Cardiac septum (tissue), 1 donor: Measurements from ENCODE around the genes APEH, UBA7 and IQCF1.

GRCh38 chr3:49532359-49533414 is 21.6 kb upstream of the BSN start:
- PRO-cap = no peak

GRCh38 chr3:49673558-49674508 is at the start of gene APEH:
Gene APEH (plus strand): TSS chr3:49674351.
- PRO-cap = bidirectional peak, plus-strand start at chr3:49673953, minus-strand start at chr3:49673797; unidirectional peak, minus-strand start at chr3:49674014; bidirectional peak, plus-strand start at chr3:49674351, minus-strand start at chr3:49674230

DNA sequence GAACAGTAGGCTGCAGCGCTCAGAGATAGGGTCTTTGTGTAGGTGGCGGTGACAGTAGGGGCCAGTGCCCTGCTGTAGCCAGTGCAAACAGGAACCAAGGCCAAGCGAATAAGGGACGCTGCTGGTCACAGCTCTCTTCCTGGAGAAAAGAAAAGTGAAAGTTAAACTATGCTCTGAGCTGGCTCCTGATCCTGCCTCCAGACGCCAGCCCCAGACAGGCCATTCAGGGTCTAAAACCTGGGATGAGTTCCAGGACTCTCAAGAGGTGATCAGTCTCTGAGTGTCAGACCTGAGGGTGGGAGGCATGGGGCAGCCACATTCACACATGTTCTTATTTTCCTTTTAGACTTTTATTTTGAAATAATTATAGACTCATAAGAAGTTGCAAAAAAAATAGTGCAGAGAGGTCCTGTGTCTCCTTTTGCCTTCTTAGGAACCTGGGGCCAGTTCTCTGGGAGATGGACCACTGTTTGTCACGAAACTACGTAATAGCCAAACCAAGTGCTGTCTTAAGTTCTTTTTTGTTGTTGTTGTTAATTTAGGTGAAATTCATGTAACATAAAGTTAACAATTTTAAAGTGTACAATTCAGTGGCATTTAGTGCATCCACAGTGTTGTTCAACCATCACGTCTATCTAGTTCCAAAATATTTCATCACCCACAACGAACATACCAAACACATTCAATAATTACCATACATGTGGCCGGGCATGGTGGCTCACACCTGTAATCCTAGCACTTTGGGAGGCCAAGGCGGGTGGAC is at the start of gene UBA7:
UBA7 (minus strand) TSS at position 150 of the 763 bp plus-strand sequence.
- PRO-cap = bidirectional peak, plus-strand start at position 286 of the sequence, minus-strand start at position 143 of the sequence

DNA sequence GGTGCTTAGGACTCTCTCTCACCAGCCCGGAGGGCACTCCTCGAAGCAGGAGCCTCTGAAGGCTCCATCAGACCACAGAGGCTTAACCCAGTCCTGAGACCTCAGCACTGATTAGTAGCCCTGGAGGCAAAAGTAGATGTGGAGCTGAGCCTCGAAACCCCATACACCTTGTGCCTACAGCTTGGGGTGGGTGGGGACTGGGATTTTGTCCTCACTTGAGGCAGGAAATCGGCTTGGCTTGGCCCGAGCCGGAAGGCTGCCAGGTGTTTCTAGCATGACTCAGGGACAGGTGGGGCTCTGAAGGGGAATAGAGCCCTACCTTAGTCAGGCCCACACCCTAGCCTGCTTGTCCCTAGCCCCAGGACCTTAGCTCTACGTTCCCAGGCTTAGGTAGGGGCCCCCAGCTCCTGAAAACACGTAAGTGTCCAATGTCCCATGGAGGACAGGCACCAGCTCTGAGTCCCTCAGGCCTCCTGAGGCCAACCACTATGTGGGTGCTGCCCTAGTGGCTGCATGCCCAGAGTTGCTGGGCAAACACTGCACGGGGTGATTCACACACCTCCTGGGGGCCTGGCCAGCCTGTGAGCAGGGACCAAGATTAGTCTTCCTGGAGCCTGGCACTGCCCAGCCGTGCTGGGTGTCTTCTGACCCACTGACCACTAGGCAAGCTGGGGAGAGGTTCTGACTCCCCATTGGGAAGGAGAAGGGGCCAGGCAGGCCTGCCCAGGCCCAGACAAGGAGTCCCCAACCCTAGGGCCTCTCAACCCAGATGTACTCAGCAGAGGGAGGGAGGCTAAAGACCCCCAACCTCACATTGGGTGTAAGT is 3.0 kb downstream of the MST1R start:
- PRO-cap = no peak

DNA sequence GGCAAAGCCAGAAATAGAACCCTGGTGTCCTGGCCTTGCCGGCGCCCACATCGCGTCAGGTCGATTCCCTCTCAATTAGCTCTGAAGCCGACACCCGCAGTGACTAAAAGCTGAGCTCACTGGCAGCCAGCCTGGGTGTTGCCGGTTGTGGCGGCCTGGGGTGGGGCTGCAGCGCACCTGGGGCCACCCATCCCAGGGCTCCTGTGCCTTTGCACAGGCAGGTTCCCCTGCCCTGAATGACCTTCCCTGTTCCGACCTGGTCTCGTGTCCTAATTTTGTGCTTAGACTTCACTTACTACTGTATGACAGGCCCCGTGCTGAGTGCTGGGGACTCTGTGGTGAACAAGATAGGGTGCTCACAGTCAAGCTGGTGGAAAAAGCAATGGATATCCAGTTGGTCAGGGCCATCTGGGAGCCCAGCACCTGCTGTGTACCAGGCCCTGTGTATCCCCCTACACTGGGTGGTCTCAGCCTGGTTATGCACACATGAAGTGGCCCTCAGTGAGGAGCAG is 6.3 kb downstream of the SEMA3F start:
- PRO-cap = unidirectional peak, minus-strand start at position 83 of the sequence

- PRO-cap = bidirectional peak, plus-strand start at chr3:50166182, minus-strand start at chr3:50166057
Observed at GRCh38 chr3:50165922-50166777, 11.0 kb downstream of the SEMA3F start.

- PRO-cap = no peak
Observed at GRCh38 chr3:50173624-50174229, 17.7 kb upstream of the GNAT1 start.

DNA sequence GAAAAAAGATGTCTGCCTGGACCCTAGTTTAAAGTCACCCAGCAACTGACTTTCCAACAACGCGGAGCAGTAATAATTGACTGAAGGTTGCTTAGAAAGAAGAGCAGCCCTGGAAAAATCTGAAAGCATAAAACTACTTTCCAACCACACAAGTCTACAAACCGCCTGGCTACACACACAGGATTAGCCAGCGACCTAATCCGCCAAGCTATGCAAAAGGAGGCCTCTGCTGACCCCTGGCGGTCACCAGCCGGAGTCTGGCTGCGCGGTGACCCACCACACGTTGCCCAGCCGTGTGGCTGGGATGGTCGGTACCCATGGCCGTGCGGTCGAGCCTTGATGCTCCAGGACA is 10.0 kb upstream of the GNAI2 start:
- PRO-cap = no peak

- PRO-cap = bidirectional peak, plus-strand start at chr3:50237263, minus-strand start at chr3:50237138
Observed at GRCh38 chr3:50236940-50237568, 1.1 kb downstream of the GNAI2 start.

DNA sequence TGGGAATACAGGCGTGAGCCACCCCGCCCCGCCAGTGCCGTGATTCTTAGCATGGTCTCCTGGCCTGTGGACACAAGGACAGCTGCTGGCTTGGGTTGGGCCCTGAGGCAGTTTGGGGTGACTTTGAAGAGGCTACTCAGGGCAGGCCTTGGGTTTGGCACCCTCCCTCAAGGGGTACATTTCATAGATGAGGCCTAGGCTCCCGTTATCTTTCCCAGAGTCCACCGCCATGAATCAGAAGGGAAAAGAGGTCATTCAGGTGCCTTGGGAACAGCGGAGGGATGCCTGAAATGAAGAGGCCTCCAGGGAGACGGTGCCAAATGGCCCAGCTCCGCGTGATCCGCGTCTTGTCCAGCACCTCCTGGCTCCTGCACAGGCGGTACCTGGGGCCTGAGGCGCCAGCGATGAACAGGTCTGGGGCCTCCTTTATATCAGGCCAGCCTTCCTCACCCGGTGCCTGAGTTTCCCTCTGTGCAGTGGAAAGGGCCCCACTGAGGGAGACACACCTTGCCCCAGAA is 9.3 kb downstream of the GNAI2 start:
- PRO-cap = no peak

DNA sequence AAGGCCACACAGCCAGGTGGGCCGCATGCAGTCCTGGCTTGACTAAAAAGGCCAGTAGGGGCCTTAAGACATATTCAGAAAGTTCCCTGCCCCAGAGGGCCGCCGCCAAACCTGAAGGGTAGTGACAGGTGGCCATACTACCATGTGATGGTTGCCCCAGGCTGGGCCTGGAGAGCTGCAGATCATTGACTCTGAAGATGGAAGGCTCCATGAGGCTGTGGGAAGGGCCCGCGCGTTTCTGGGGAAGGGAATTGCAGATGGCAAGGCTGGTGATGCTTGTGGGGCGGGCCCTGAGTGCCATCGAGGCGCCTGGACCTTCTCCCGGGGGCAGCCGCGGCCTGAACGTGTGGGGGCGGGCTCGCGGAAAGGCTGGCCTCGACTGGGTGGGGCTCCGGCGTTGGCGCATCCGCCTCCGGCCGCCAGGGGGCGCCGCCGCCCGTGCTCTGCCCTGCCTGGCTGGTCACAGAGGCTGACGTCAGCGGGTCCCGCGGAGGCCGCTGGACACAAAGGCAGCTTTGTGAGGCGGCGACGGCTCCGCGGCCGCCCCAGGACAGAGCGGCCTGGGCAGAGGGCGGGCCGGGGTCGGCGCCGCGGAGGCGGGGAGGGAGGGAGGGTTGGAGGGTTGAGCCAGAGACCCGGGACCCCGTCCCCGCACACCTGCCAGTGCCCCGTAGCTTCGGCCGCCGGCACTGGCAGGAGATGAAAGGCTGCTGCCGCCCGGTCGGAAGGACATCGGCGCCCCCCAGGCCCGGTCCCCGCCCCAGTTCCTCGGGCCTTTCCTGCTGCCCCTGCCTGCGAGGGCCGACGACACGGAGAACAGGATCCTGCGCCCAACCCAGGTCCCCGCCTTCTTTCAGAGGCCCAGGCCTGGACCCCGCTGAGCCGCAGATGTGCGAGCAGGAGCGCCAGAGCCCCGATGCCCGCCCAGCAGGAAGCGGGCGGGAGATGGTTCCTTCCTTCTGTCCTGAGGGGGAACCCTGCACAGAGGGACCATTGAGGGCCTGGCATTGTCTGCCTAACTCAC is 8.9 kb upstream of the SEMA3B start:
- PRO-cap = bidirectional peak, plus-strand start at position 481 of the sequence, minus-strand start at position 340 of the sequence

GRCh38 chr3:50314671-50315583 is 7.6 kb downstream of the HYAL2 start:
- PRO-cap = unidirectional peak, minus-strand start at chr3:50315180

GRCh38 chr3:50350356-50350545 is 324 bp downstream of the NPRL2 start:
- PRO-cap = no peak

DNA sequence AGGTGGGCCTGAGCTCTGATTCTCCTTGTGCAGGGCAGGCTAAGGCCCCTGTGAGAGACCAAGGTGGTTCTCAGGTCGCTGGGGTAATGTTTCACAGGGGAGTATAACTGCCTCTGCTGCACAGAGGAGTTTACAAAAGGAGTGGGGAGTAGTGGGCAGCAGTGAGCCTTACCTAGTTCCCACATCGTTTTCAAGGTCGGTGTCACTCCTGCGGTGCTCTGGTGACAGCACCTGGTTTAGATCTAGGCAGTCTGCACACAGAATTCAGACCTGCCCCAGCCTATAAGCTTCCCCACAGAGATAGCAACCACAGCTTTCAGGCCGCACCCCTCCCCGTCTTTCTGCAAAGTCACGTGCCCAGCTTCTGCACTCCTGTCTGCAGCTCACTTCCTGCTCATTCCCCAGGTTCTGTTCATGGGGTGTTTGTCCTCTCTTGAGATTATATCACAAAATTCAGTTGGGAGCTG is 350.5 kb downstream of the DOCK3 start:
- PRO-cap = no peak

GRCh38 chr3:51413224-51413598 is 22.1 kb downstream of the RBM15B start:
- PRO-cap = no peak

DNA sequence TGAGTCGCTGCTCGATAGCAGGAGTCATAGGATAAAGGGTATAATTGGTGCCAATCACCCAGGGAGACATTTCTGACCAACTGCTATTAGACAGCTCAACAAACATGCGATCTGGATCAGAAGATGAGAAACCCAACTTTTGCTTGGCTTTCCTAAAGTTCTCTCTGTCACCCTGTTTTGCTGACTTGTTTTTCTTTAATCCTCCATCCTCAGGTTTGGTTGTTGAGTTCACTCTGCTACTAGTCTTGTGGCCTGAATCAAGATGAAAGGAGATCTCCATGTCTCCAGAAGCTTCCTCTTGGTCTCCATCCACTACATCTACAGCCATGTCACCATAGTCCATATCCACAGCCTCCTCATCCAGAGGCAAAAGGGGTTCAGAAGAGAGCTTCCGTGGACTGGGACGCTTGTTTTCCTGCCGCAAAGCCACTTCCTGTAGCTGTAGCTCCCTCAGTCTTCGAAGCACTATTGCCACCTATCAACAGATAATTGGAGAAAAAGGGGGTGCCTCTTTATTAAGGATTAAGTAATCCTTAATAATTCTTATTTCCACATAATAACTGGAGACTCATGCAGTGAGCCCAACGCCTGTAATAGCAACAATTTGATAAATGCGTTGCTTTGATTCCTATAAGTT is 50.5 kb downstream of the RBM15B start:
- PRO-cap = no peak

- PRO-cap = no peak
Observed at GRCh38 chr3:51903166-51903485, at the start of gene IQCF1. Gene IQCF1 (minus strand): TSS chr3:51903353.

- PRO-cap = no peak
Observed at GRCh38 chr3:51968456-51968837, 1.2 kb upstream of the PCBP4 start.

DNA sequence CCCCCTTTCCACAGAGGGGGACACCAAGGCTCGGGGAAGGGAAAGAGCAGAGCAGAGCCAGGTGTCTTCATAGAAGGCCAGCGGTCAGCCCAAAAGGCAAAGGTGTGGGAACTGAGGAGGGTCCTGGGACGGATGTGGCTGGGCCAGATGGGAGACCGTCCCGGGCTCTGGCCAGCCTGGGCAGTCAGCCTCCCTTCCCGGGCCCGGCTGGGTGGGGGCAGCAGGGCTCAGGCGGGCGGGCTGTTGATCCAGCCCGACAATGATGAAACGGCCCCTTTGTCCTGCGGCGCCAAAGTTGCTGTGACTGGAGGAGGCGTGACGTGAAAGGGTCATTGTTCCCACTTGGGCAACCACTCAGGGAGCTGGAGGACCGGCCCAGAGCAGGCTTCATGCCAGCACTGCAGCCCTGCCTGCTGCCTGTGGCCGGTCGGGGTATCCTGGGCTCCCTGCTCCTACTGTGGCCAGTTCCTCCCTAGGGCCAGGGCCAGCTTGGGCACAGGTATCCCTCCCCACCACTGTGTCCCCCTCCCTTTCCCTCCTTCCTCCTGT is 16.5 kb downstream of the DUSP7 start:
- PRO-cap = bidirectional peak, plus-strand start at position 353 of the sequence, minus-strand start at position 261 of the sequence

- PRO-cap = no peak
Observed at GRCh38 chr3:52067947-52068273, 11.5 kb upstream of the DUSP7 start.